Cardiac ventricle fibroblast (primary cell): Measurements from ENCODE around the gene IL22RA2.

GRCh38 chr6:136959383-136959898 is 37.3 kb downstream of the SLC35D3 start:
- RAMPAGE, long total RNA, result no peak

DNA sequence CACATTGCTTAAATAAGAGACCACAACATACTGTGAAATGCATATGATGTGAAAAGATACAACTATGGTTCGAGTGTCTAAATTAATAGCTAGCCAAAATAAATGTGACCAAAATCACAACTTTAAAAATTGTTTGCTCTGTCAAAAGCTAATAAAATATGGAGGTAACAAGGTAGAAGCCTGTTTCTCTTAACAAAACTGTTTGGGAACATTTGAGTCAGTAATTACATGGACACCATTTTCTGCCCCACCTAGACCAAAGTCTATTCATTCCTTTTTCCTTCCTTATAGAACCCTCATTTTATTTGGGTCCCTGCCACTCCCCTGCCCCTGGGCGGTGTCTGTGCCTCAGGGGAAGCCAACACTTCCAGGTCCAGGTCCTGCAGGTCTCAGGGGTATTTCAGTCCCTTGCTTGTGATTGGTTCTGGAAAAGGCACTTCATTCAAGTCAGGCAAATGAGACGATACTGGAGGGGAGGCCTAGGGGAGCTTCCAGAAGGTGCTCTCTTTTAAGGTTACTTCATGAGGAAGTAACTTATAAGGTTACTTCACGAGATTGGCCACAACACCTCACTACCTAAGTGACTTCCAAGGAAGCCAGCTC is 42.2 kb downstream of the SLC35D3 start:
- RAMPAGE, long total RNA, result no peak

- RAMPAGE, long total RNA, result no peak
These were observed at the start of gene IL22RA2 for GRCh38 chr6:137173491-137174070. TSS of gene IL22RA2 (minus strand) at chr6:137173644.

DNA sequence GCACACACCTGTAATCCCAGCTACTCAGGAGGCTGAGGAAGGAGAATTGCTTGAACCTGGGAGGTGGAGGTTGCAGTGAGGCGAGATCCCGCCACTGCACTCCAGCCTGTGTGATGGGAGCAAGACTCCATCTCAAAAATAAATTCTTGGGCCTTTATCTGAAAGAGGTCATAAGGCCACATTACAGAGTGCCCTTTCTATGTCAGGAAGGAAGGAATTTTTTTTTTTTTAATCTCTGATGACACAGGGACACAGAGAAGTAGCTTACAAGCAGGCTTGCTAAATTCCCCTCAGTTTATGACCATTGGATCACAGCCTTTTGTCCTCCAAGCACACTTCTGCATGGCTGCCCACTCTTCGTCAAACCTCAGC is 7.4 kb upstream of the IFNGR1 start:
- RAMPAGE, long total RNA, result no peak

DNA sequence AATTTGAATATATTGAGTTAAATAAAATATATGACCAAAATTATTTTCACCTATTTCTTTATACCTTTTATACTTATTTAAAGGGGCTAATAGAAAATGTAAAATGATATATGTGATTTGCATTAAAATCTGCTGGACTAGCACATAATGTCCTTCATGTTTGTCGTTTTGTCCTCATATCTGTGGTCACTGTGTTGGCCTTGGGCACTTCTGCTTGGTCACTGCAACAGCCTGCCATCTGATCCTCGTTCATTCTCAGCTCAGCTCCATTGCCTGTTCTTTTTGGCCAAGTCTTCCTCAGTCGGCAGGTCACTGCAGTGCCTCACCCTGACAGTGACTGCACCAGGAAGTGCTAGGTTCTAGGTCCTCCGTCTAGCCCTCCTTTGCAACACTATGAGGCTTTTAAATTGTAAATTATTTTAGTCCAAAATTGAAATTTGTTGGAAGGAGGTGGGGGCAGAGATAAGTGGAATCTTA is 13.4 kb upstream of the IFNGR1 start:
- RAMPAGE, long total RNA, result no peak

GRCh38 chr6:137234461-137234876 is 15.3 kb upstream of the IFNGR1 start:
- RAMPAGE, long total RNA, result no peak

- RAMPAGE, long total RNA, result no peak
These were observed 122.5 kb upstream of the IFNGR1 start for GRCh38 chr6:137341563-137342184.

DNA sequence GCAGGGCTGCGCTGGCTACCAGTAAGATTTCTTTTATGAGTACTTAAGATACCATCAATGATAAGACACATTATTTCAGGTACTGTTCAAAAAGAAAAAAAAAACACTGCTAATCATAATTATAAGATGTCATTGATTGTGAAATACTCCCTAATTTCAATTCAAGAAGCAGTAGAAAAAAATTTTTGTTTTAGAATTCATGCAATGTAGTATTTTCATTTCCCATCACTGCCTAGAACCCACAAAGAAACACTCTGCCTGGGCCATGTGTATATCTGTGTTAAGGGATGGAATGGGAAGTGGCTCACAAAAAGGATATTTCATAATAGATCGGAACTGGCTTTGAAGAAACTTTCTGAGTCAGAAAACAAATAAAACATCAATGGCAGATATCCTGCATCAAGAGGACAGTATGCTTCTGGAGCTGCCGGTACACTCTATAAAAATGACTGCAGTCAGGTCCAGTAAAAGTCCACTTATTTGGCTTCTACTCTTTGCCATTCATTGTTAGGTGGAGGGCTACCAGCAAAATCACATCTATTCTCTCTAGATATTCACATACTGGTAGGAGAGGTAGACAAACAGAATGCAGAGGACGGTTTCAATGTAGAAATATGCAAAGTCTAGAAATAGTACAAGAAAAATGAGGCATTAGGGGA is 135.0 kb upstream of the TNFAIP3 start:
- RAMPAGE, long total RNA, result no peak

GRCh38 chr6:137811892-137812278 is 55.2 kb upstream of the TNFAIP3 start:
- RAMPAGE, long total RNA, result no peak

DNA sequence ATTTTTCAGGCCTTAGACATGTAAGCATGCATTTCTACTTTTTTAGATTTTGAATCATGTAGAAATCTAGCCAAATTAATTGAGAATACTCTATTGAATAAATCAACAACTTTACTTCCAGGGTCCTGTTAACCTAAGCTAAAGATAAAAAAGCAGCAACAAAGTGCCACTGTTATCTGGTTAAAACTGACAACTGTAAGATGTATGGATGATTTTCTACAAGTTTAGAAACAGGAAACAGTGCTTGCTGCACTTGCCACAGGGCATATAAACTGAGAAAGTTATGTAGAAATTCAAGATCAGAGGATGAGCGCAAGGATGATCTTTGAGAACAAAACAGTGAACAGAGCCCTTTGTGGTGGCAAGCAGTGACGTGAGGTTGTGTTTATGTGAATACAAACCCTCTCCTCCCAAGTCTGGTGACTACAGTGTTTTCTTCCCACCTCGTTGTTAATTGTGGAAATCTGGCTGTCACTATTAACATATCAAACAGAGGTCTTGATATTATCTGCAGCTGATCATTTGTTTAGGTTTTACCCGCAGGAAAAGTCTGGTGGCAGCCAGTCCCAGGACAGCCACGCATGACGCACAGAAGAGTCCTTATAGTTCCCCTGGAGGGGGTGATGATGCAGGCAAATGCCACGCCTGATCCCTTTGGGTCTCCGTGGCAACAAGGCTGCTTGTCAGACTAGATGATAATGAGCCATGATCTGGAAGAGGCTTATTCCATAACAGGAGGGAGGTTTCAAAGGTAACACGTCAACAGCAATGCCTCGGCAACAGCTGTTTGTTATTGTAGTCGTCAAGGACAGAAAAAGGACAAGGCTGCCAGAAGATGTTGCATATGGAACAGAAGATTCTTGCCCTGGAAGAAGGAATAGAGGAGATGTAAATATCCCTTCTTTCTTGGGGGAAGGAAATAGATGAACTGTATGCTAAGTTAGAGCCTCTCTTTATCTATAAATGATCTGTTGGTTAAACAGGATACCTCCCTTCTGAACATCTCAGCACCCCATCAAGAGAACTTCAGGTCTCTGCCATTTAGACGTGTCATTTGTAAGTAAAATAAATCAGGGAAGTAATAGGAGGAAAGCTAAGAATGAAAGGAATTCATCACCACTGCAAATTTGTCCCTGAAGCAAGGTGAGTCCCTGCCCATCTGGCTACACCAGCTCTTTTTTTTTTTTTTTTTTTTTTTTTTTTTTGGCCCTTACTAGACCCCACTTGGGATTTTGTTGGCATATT is 42.9 kb upstream of the TNFAIP3 start:
- RAMPAGE, long total RNA, result no peak

DNA sequence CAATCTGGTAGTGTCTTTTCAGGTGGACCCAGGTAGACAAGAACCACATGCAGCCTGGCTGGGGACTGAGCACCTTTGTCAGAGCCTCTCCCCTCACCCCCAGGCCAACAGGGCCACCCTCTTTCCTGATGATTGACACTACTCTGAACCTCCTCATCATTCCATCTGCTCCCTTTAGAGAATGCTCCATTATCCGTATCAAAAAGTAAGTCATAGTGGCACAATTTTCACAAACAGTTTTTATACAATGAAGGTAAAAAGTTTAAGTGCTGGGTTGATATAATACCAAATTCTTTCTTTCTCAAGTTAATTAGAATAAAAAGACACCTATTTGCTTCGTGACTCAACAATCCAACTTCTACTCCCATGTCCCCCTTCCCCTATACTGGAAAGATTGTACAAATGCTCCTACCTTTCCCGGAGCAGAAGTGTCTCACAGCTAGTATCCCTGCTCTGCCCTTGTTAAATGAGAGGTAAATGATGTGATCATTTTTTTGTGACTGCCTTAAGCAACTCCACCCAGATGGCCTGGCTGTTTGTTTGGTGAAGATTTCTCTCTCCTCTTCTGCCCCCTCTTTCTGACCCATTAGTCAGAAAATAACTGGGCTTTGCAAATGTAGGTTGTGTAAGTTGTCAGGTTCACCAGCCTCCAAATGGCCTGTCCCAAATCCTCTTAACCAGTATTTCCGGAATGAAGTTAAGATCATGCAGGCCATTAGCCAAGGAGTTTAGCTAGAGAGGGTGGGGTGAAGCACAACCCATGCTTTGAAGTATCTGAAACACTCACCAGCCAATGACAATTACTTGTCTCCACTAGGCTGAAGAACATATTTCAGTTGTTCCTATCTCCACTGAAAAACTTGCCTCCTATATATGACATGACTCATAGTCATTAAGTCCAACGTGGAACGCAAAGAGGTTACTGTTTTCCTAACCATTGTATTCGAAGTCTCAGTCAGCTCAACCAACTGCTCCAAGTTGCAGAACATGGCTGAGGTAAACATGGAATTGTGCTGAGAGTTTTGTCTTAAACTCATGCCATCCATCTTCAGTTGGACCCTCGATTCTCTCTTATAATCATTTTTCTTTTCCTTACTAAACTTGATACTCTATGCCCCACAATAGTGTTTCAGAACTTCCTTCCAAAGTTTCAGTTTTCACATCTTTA is 37.6 kb upstream of the TNFAIP3 start:
- RAMPAGE, long total RNA, result no peak

DNA sequence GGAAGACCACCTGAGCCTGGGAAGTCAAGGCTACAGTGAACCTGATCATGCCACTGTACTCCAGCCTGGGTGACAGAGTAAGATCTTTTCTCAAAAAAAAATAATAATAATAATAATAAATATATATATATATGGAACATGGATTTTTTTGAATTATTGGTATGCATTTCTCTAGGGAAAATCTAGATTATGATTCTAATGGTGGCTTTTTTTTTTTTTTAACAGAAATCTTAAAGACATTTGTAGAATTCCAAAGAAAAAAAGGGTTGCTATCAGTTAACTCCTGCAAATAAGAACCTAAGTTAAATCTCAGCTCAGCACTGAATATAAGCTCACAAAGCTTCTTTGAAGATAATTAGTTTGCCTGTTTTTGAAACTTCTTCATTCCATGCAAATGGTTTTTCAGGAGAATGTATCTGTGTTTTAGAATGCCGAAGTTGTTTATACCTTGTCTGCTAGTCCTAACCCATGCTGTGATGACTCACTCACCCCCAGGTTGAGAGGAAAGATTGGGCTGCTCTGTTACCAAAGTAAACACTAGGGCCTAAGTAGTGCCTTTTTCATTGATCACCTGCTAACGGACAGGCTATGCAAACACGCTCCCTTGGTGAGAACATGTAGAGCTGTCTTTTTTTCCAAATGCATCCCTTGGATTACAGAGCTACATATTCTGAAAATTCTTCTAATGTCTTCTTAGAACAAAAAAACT is 20.9 kb downstream of the PERP start:
- RAMPAGE, long total RNA, result no peak

- RAMPAGE, long total RNA, result no peak
These were observed 4.6 kb upstream of the PBOV1 start for GRCh38 chr6:138222895-138223217.

DNA sequence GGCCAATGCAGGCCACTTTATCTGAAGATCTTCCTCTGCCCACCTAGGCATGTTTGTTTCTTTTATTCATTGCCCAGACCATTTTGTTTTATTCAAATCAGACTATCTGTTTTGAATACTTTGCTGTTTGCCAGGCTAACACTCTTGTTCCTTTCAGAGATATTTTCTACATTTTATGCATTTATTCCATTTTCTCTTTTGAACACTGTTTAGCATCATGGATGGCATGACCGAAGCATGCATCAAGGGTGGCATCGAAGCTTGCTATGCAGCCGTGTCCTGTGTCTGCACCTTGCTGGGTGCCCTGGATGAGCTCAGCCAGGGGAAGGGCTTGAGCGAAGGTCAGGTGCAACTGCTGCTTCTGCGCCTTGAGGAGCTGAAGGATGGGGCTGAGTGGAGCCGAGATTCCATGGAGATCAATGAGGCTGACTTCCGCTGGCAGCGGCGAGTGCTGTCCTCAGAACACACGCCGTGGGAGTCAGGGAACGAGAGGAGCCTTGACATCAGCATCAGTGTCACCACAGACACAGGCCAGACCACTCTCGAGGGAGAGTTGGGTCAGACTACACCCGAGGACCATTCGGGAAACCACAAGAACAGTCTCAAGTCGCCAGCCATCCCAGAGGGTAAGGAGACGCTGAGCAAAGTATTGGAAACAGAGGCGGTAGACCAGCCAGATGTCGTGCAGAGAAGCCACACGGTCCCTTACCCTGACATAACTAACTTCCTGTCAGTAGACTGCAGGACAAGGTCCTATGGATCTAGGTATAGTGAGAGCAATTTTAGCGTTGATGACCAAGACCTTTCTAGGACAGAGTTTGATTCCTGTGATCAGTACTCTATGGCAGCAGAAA is 44.4 kb upstream of the PBOV1 start:
- RAMPAGE, long total RNA, result no peak

DNA sequence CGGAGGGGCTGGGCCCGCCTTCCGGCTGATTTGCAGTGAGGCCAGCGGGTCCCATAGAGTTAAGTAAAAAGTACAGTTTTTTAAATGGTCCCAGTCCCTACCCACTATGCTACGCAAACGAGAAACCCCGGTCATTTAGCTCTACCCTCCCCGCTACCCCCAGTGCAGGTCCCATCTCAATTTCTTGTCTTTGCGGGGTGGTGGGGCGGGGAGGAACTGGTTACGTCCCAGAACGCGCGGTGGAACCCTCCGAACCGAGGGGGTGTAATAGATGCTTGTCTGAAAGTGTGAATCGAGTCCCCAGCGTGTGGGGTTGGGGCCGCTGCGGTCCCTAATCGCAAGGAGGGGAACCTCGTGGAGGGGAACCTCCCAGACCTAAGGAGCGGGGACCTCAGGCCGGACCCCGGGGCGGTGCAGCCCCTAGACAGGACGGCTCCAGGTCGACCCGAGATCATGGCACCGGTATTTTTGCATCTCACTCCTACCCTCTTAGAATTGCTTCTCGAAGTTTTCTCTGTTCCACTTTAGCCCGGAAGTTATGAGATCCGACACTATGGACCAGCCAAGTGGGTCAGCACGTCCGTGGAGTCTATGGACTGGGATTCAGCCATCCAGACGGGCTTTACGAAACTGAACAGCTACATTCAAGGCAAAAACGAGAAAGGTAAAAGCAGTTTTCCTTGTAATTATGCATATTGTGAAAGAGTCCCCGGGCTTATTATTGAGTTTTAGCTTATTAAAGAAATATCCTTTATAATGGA is 774 bp downstream of the HEBP2 start:
- RAMPAGE, long total RNA, result no peak

- RAMPAGE, long total RNA, result no peak
These were observed 7.2 kb downstream of the HEBP2 start for GRCh38 chr6:138411092-138411698.

GRCh38 chr6:138415850-138416233 is 11.8 kb downstream of the HEBP2 start:
- RAMPAGE, long total RNA, result no peak

DNA sequence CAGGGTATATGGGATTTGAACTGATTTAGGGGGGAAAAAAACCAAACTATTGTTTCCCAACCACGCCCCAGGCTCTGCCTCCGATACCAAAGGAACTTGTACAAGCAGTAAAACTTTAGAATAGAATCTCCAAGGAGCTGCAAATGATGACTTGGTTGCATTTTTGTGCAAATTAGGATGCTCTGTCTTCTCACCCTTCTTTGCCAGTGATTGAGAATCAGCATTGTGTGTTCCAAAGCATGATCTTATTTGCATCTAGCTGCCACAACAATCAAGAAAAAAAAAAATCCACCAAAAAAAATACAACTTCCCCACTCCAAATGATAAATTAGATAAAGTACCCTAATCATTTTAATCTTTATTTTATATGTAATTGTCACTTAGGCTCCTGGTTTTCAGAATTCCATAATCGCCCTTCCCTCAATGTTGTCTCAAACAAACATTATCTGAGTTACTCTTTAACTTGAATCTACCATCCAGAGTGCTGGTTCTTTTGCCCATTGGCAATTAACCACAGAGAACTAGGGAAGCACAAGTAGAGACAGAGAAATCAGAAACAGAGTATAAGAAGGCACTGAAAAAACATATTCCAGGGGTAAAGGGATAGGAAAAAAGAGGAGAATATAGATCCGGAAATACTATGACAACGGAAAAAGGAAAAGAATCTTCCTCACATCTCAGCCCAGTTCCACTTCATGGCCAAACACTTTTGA is 669 bp upstream of the NHSL1 start:
- RAMPAGE, long total RNA, result no peak

- RAMPAGE, long total RNA, result no peak
These were observed 5.4 kb upstream of the NHSL1 start for GRCh38 chr6:138504762-138504961.

DNA sequence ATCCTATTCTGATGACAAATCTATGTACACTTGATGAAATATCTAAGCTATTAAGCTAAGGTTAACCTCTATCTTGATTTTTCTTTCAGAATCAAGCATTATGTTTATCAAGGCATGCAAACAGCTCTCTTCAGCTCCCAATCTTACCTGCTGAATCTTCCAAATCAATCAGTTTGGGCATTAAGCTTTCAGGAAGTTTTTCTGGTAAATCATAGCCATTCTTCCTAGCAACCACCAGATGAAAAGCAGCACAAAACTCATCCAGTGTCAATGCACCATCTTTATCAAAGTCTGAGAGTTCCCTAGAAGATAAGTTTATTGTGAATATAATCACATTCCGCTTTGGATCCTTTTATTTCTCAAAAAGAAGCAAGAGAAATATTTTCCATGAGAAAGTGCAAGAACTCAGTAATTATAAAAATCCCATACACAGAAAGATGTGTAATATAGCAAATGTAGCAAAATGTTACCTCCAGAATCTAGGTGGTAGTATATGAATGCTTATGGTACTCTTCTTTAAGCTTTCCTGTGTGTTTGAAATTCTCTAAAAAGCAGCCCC is 46.8 kb downstream of the REPS1 start:
- RAMPAGE, long total RNA, result no peak